ENCODE measurements around a stretch of chr3.

DNA sequence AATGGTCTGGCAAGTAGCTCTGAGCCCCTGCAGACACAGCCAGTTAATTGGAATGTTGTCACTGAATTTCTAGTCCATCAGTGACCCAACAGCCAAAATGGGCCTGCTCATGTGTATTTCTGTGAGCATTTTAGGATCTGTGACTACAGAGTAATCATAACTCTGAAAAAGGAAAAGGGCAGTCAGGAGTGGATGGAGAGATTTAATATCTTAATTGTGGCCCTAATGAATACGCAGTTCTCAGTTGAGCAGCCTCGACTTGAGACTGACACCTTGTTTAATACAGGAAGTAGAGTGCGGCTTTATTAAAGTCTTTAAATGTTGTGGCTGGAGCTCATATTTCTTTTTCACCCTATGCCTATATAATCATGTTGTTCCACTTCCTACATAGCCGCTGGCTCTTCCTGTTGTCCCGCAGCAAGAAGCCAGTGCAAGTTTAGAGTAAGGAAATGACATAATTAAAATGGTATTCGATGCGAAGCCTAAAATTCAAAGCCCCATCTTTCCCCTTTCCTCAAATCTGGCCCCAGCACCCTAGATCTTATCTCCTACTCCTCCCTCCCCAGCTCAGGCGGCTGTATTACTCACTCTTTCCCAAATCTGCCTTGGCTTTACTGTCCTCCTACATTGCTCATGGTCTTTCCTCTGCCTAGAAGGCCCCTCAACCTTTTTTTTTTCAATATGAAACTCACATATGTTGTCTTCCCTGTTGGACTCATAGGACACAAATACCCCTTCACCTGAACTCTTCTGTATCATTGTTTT lies 7.6 kb upstream of the PHLDB2 start:
- PRO-cap = no peak

DNA sequence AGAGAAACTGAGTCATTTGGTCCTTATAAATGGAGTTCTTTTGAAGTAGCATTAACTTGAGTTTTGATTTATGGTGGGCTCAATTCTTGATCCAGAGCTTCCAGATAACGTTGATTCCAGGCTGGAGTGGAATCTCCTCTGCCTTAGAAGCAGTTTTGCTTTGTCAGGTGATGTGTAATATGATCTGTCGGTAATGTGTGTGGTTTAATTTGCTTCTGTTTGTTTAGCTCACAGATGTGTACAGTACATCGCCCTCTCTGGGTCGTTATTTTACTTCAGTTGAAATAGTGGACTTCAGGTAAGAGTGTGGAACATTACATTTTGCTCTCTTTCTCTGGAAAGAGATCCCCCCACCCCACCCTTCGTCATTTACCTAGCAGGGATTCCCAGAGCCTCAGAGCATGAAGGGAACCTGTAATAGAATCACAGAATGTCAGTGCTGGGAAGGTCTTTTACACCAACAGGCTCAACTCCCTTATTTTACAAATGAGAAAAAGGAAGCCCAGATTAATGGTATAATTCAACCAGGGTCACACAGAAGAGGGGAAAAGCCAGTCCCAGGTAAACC lies 23.2 kb downstream of the C3orf52 start:
- PRO-cap = no peak

- PRO-cap = no peak
Observed at GRCh38 chr3:112134301-112135341, 1.6 kb upstream of the GCSAM start.

DNA sequence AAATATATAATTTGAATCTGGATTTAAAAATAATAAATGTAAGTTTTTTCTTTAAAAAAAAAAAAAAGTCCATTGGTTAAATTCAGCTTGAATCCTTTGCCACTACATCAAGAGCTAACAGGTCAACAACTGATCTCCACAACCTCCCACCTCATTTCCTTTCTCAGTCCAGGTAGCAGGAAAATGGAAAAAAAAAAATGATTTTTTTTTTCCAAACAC lies 322 bp upstream of the CD200 start:
- PRO-cap = no peak

- PRO-cap = no peak
Observed at GRCh38 chr3:112404308-112404664, 71.3 kb downstream of the CD200 start.

DNA sequence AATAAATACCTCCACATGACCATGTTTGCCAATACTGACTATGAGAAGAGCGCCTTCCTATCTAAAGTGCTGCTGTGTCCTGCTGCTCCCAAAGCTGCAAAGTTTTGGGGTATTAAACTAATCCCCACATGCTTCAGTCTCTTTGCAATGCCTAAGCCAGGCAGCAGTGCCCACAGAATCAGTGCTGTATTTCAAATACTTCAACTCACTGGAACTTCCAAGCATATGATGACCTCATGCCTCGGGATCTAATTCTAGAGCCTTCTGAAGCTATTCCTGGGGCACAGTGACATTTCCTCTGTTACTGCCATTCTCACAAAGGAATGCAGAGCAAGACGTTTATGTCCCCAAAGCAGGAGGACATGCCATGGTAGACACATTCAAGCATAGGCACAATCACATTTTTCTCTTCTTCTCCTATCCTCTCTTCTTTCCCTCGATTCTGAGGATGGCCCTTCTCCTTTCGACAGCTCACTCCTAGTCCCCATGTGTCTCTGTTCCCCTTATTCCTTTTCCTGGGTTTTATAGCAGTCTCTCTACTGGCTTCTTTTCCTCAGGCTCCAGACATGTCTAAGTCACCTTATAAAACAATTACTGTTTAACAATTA lies 78.5 kb downstream of the CD200 start:
- PRO-cap = no peak

- PRO-cap = no peak
Observed at GRCh38 chr3:112464168-112464649, 35.1 kb downstream of the BTLA start.

DNA sequence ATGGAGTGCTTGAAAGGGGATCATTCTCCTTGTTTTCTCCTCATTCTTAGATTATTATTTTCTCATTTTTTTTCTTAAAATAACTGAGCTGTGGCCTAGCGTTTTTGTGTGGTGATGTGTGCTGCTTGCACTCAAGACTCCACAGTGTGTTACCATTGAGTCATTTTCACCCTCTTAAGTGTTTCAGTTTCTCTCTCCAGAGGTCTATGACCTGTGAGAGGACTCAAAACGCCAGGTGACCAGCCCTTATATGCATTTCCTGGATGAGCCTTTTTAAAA lies 15.2 kb upstream of the BTLA start:
- PRO-cap = unidirectional peak, minus-strand start at position 146 of the sequence

DNA sequence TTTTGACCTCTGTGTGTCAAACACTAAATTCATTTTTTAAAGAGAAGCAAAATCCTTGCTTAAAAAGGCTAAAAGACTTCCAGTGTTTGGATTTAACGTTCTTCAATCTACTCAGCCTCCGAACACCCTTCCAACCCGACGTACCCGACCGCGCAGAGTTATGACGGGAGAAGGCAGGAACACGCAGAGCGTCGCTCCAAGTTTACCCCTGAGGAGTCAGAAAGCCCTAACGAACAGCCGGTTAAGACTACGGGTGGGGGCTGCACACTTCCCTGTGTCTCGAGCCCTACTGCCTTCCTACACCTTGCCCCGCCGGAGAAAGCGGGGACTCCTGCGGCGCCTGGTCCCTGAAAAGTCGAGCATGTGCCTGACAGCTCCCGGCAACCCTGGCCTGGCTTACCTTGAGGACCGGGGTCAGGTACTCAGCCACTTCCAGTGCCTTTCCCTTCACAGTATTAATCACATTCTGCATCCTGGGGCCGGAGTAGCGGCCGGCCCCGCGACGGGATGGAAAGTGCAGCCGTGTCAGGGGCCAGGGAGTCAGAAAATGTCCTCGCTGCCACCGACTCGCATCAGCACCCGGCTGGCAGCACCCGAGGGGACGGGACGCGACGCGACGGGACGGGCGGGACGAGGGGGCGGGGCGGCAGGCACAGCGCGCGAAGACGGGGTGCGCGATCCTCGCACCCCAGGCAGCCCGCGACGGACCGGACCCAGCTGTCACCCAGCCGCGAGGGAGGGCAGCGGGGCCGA lies 529 bp downstream of the ATG3 start:
- PRO-cap = unidirectional peak, plus-strand start at position 236 of the sequence; bidirectional peak, plus-strand start at position 653 of the sequence, minus-strand start at position 574 of the sequence

- PRO-cap = no peak
Observed at GRCh38 chr3:112605238-112605460, 35.8 kb downstream of the CCDC80 start.

DNA sequence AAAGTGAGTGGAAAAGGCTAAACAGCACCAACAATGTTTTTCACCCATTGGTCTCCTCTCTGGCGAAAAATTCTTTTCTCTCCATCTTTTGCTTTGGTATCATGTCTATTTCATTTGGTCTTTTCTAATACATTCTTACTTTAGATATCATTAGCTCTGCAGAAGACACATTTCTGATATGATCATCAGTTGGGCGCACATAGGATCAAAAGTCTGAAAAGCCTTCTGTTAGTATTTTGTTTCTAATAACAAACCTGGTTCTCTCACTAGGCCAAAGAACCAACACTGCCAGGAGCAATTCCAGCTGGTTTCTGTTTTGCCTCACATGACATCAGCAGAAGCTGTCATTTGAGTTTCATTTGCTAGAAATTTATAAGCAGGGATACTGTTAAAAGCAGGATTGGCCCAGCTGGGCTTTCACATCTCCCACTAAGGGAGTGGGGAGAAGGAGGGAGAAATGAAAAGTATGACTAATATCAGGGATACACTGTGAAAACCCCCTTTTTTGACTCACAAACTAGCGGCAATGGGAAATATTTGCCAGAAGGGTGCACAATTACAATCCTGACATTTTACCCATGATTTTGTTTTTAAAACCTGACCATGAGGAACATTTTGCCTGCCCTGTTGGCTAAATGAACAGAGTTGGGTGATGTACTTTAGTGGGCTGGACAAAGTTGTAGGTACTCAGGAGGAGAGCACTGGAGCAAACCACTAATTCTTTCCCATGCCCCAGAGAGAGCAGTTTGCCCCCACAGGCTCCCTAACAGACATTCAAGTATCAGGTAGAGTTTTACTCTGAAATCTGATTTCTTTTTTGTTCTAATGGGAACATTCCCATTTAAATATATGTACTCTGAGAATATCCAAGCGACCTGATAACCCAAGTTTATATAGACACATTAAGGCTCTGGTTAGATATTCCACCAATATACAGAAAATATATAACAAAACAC lies 5.2 kb downstream of the CCDC80 start:
- PRO-cap = no peak

- PRO-cap = no peak
Observed at GRCh38 chr3:112642888-112643322, 2.0 kb upstream of the CCDC80 start.

DNA sequence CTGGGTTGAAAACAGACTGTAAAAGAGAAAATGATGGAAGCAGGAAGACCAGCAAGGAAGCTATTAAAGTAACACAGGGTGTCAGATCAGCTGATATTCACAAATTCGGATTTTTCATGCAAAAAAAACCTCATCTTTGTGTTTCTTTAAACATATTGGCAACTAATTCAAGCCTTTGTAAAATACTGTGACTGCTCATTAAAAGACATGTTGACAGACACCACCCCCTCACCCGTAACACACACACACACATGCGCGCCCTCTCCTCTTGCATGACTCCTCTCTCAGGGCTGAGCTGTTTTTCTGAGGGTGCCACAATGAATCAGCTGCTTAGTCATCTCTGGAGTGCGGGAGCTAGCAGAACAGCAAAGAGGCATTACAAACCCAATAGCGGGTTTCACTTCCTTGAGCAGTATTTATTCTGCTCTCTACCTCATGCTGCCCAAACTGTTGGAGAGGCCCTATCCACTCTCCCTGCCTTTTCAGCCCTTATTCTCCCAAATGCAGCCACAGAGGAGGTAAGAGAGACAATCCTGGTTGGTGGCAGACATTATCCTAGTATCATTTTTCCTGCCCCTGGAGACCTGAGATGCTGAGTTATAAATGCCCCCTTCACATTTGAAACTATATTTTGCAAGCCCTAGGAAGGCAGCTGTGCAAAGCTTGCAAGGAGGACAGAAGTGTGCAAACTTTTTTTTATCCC lies 35.9 kb upstream of the CCDC80 start:
- PRO-cap = unidirectional peak, minus-strand start at position 277 of the sequence

DNA sequence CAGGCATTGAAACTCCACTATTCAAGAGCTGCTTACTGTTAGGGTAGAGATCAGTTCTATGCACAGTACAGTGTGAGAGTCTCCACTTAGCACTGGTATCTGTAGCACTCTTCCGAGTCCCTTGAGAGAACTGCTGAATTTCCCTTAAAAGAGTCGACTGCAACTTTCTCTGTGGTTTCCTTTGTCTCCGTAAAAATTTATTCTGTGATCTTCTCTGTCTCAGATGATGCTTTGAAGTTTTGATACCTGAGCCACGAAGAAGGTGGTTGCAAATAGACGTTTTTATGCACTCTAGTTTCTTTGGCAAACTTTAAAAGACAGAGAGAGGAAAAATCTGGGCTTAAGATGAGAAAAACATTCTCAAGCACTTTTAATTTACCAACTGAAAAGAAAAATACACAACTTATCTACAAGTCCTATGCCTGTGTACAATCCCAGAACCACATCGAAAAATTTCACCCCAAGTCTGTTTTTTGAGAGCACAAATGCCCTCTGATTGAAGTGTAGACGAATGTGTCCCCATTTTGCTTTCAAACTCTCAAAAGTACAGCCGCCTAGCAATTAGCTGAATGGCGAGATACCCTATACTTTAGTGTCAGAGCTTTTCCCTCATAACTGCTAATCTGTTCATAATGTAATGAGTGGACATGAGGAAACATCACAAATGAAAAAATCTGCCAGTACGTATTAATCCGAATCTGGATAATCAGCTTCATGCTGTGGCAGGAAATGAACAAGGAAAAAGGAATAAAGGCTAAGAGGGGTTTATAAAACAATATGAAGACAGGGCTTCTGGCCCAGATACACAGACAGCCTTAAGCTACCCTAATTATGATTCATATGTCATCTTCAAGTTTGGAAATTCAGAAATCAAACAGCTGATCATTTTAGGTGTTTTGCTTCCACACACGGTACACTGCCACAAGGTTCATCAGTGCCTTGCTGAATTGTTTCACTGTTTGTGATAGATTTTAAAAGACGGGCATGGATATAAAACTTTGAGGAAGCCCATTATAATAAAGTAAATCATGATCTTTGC lies 13.5 kb downstream of the NEPRO start:
- PRO-cap = no peak

- PRO-cap = no peak
Observed at GRCh38 chr3:113264437-113264747, 53.0 kb downstream of the BOC start.

DNA sequence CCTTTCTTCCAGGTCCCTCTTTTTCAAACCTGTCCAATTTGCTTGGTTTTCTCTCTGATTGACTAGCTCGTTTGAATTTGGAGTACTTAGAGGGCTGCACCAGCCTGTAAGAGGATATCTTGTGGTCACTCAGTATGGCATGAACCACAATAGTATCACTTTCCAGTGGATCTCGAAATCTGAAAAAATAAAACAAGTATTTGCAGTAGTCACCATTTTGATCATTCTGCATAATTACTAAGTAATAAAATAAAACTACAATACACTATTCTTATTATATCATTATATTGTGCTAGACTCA lies 96.8 kb downstream of the CFAP44 start:
- PRO-cap = no peak

GRCh38 chr3:113532665-113533594 lies 575 bp downstream of the SIDT1 start:
- PRO-cap = bidirectional peak, plus-strand start at chr3:113533561, minus-strand start at chr3:113533274

GRCh38 chr3:113663203-113663677 lies 33.2 kb downstream of the USF3 start:
- PRO-cap = no peak

- PRO-cap = bidirectional peak, plus-strand start at chr3:113745463, minus-strand start at chr3:113745271
Observed at GRCh38 chr3:113745200-113745640, 829 bp downstream of the NAA50 start.

GRCh38 chr3:113747208-113748129 lies 634 bp downstream of the ATP6V1A start:
- PRO-cap = unidirectional peak, minus-strand start at chr3:113747618